ENCODE data around the genes CDH12 and DROSHA.

- RRBS: no CpG with 5 or more reads among the region's 3 CpGs
Observed at GRCh38 chr5:16754678-16754914, 137.8 kb upstream of the RETREG1 start.

- RRBS: no CpG with 5 or more reads among the region's 21 CpGs
Observed at GRCh38 chr5:17062548-17063573, 126.8 kb upstream of the MYO10 start.

DNA sequence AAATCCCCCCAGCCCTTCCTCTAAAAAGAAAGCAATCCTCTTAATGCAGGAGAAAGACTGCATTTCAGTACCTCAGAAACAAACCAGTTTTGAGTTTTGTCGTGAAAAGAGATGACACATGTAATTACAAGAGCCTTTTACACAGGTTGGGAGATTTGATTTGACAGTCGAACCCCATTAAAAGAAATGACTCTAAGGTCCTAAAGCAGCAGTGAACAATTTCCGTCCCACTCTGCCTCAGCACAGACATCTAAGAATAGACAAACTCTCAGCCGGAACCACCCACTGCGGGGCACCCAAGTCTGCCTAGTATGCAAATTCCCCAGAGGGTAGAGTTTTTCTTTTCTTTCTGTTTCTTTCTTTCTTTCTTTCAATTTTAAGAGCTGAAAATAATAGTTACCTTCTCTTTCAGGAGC lies 64.9 kb downstream of the BASP1 start:
- RRBS: no CpG with 5 or more reads among the region's 5 CpGs

DNA sequence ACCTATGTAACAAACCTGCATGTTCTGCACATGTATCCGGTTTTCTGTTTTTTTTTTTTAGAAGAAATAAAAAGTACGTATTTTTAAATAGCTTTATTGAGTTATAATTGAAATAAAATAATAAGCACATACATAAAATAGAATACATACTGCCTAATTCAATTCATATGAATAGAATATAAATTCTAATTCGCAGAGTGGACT lies 469.7 kb upstream of the H3Y1 start:
- RRBS: no CpG with 5 or more reads among the region's 3 CpGs

DNA sequence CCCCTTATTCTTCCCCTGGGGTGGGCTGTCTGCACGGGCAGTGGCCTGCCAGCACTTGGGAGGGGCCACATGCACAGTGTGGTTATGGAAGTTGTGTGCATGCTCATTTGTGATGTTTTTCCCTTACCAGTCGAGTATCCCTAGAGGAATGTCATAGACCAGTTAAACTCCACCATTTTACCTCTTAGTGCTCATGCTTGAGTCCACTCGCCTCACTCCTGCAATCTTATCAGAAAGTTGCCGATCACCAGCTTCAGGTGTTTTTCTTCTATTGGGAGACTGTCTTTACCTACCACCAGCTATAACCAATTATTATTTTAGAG lies 584.8 kb downstream of the CDH18 start:
- RRBS: no CpG with 5 or more reads among the region's 4 CpGs

GRCh38 chr5:20575451-20575937 lies 587.5 kb upstream of the CDH18 start:
- RRBS: no CpG with 5 or more reads among the region's 7 CpGs

GRCh38 chr5:22853145-22853675 lies at the start of gene CDH12:
CDH12 (minus strand) TSS chr5:22853344.
- RRBS: no CpG with 5 or more reads among the region's 16 CpGs

GRCh38 chr5:26236881-26237273 lies 801.5 kb downstream of the CDH9 start:
- RRBS: 59% methylated on average over 3 of the region's 12 CpGs

GRCh38 chr5:28397536-28398061 lies 1359.2 kb upstream of the CDH9 start:
- RRBS: no CpG with 5 or more reads among the region's 4 CpGs

- RRBS: 80% methylated on average over 1 of the region's 33 CpGs
Observed at GRCh38 chr5:28927399-28927773, 1889.0 kb upstream of the CDH9 start.

- RRBS: no CpG with 5 or more reads among the region's 4 CpGs
Observed at GRCh38 chr5:29148530-29149084, 2044.9 kb upstream of the CDH6 start.

GRCh38 chr5:30823739-30824127 lies 369.8 kb upstream of the CDH6 start:
- RRBS: no CpG with 5 or more reads among the region's 17 CpGs

GRCh38 chr5:31213571-31214437 lies 20.3 kb downstream of the CDH6 start:
- RRBS: no CpG with 5 or more reads among the region's 10 CpGs

- RRBS: 3% methylated on average over 7 of the region's 71 CpGs
Observed at GRCh38 chr5:31531429-31532659, at the start of gene DROSHA. DROSHA (minus strand) TSS chr5:31532093.

- RRBS: no CpG with 5 or more reads among the region's 6 CpGs
Observed at GRCh38 chr5:31785936-31786432, 147.1 kb downstream of the PDZD2 start.

- RRBS: no CpG with 5 or more reads among the region's 6 CpGs
Observed at GRCh38 chr5:31895245-31896148, 256.6 kb downstream of the PDZD2 start.

DNA sequence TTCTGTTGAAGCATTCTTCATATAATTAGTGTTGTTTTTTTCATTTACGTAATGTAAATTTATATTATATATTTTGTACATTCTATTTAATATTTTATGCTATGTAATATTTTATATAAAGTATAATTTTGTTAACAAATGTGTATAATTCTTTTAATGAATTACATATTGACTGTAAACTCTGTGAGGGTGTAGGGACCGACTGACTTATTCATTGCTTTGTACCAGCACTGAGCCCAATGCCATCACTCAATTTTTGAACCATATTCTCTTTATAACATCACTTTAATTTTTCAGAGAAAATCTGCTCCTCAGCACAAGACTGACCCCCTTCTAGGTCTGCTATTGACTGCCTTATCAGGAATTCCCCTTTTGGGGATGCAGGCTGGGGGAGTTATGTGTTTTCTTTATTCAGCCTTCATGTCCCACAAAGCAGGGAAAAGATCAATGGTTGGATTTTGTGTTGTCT lies 213.3 kb downstream of the GOLPH3 start:
- RRBS: no CpG with 5 or more reads among the region's 2 CpGs

DNA sequence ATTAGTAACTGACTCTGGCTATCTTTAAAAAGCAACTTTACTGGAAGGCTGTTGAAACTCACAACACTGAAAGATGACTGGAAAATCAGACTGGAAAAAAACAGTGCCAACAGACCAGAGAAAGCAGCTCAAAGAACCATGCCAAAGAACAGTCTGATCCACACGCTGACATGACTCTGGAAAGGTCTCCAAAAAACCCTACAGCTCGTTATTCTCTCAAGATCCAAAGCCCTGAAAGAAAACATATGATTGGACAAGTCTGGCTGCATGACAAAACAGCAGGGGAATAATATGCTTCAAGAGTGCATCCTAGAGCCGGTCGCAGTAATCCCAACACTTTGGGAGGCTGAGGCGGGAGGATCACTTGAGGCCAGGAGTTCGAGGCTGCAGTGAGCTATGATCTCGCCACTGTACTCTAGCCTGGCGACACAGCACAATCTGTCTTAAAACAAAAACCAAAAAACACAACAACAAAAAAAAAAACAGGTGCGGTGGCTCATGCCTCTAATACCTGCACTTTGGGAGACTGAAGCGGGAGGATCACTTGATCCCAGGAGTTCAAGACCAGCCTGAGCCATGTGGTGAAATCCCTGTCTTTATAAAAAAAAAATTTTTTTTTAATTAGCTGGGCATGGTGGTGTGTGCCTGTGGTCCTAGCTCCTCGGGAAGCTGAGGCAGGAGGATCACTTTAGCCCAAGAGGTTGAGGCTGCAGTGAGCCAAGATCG lies 5.4 kb downstream of the GOLPH3 start:
- RRBS: no CpG with 5 or more reads among the region's 12 CpGs

- RRBS: no CpG with 5 or more reads among the region's 12 CpGs
Observed at GRCh38 chr5:32193410-32194037, 19.4 kb upstream of the GOLPH3 start.

DNA sequence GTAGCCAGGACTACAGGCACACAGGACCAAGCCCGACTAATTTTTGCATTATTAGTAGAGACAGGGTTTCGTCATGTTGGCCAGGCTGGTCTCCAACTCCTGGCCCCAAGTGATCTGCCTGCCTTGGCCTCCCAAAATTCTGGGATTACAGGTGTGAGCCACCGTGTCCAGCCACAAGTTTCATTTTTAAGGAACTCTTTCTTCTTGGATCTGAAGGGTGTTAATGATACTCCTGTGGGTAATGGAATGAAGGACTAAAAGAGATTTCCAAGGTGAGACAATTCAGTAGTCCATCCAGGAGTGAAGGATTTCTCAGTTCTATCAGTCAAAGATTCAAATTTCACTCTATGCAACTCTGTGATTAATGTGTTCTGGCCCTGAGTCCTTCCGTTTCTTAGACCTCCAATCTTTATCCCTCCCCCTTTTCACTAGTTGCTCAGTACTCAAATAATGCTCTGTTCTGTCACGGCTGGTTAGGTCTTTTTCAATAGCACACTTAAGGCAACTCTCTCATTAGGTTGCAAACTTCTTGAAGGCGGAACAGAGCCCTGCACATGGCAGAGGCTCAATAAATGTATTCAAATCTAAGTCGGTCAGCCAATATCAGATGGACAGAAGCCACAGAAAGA lies 66.7 kb upstream of the GOLPH3 start:
- RRBS: no CpG with 5 or more reads among the region's 7 CpGs